Measurements from ENCODE around the gene MRPL38.

GRCh38 chr17:75565024-75565565, 22.5 kb upstream of the MYO15B start:
- PRO-cap, result no peak

DNA sequence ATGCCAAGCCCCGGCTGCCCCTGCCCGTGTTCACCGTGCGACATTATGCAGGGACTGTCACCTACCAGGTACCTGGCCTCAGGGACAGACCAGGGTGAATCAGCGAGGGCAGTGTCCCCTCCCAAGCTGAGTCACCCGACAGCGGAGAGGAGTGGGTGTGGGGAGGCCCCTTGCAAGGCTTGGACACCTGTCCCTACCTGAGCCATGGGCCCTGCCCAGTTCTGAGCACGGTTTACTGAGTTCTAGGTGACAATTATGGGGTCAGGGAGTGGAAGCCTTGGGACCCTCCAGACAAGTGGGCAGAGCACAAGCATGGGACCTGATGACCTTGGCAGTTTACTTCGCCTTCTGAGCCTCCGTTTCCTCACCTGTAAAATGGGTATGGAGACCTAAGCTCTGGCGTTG, 13.9 kb downstream of the MYO15B start:
- PRO-cap, result no peak

- PRO-cap, result no peak
Measured at GRCh38 chr17:75611038-75611473, 22.2 kb upstream of the SMIM5 start.

GRCh38 chr17:75693365-75694454, 26.6 kb downstream of the SAP30BP start:
- PRO-cap, result no peak

DNA sequence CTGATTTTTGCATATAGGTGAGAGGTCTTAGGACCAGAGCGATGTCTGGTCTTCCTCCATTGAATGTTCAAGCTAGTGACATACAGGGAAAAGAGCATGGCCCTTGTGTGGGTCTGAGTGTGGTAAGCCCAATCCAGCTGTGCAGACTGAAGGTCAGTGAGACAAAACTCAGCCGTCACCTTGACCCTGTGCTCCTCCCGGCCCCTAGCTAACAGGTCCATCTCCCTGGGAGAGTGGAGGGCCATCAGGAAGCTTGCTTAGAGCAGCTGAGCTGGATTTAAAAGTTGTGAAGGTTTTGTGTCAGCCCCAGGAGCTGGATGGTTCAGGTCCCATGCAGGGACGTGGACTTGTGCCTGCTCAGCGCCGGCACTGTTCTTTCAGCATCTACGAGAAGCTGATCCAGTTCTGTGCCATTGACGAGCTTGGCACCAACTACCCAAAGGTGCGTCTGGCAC, 18.3 kb upstream of the ITGB4 start:
- PRO-cap, result no peak

- PRO-cap, result no peak
Measured at GRCh38 chr17:75777611-75778074, 1.9 kb downstream of the H3-3B start.

DNA sequence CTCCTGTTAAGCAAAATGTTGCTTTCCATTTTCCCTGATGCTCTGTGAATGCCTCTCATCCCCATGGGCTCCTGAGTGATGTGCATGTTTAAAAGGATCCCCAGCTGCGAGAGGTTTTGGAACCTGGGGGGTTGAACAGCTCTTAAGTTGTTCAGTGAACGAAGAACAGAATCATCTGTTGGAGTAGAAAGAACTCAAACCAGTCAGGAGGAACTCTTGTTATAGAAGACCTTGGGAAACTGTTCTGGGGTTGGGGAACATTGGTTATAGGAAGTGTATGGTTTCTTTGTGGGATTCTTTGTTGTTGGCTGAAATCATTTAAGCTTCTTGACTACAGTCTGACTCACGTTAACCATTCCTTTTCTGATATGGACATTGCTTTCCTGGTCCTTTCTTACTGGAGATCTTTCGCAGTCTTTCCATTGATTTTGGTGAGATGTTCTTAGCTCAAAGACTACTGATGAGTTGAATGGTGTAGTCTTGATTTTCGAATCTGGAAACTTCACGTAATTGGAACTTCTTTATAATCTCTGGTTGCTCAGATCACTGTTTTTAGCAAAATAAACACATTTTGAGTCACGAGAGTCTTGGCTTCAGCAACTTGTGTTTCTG, 1.3 kb downstream of the UNK start:
- PRO-cap, result unidirectional peak, minus-strand start at position 82 of the sequence; unidirectional peak, minus-strand start at position 227 of the sequence

GRCh38 chr17:75848415-75849153, 4.4 kb upstream of the UNC13D start:
- PRO-cap, result no peak

- PRO-cap, result no peak
Measured at GRCh38 chr17:75849154-75850013, 5.2 kb upstream of the UNC13D start.

DNA sequence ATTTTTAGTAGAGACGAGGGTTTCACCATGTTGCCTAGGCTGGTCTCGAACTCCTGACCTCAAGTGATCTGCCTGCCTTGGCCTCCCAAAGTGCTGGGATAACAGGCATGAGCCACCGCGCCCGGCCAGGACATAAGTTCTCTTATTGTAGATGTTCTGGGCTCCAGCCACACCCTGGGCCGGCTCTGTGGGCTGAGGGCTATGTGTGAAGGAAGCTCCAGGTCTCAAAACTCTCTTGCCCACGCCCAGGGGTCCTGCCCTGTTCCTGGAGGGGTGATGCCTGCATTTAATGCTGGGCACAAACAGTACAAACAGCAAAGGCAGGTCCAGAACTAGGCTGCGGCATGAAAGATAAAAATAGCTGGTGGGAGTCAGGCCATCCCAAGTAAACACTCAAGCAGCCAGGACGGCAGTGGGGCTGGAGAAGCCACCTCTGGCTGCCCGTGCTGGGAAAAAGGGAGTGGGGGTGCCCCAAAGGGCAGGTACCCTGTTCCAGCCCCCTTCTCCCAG, 4.8 kb downstream of the TRIM47 start:
- PRO-cap, result no peak

GRCh38 chr17:75904312-75905531, at the start of gene MRPL38:
Gene MRPL38, minus strand, starts transcription at chr17:75904884.
- PRO-cap, result bidirectional peak, plus-strand start at chr17:75905035, minus-strand start at chr17:75904897; bidirectional peak, plus-strand start at chr17:75905227, minus-strand start at chr17:75905093

DNA sequence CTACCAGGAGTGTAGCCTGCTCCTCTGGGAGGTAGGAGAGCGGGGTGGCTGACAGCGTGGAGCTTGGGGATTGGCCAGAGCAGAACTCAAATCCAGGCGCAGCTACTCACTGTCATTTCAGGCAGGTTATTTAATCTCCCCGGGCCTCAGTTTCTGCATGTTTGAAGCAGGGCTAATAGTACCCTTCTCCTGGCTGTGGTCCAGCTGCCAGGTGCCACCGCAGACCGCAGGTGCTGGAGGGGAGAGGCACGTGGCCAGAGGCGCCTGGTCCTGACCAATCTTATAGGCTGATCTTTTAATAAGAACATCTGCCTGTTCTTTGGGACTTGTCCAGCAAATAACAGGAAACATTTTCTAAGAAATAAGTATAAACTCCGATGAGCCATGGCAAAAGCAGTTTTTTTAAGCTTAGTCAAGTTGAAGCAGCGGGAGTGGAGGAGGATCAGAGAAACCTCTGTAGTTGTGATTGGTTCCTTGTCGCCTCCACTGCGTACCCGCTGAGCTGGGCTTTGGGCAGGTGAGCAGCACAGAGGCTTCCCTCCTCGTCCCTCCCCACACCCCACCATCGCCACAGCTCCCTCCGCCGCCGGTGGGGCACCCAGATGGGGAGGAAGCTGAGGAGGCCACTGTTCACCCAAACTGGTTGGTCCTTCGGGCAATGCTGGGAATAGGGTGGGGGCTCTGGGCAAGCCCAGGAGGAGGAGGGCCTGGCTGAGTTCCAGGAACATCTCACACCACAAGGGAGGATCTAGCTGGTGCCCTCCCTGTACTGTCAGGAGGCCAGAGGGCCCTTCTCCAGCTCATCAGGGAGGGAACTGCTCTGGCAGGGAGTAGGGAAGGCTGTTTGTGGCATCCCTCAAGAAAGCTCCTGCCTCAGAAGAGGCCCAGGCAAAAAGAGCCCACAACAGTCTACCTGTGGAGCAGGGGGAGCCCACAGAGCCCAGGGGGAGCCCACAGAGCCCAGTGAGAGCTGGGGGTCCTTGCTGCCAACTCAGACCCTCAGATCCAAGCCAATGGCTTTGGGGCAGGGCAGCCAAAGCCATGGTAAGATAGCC, 5.1 kb upstream of the MRPL38 start:
- PRO-cap, result no peak

GRCh38 chr17:75941452-75941754, 561 bp upstream of the FBF1 start:
- PRO-cap, result no peak

DNA sequence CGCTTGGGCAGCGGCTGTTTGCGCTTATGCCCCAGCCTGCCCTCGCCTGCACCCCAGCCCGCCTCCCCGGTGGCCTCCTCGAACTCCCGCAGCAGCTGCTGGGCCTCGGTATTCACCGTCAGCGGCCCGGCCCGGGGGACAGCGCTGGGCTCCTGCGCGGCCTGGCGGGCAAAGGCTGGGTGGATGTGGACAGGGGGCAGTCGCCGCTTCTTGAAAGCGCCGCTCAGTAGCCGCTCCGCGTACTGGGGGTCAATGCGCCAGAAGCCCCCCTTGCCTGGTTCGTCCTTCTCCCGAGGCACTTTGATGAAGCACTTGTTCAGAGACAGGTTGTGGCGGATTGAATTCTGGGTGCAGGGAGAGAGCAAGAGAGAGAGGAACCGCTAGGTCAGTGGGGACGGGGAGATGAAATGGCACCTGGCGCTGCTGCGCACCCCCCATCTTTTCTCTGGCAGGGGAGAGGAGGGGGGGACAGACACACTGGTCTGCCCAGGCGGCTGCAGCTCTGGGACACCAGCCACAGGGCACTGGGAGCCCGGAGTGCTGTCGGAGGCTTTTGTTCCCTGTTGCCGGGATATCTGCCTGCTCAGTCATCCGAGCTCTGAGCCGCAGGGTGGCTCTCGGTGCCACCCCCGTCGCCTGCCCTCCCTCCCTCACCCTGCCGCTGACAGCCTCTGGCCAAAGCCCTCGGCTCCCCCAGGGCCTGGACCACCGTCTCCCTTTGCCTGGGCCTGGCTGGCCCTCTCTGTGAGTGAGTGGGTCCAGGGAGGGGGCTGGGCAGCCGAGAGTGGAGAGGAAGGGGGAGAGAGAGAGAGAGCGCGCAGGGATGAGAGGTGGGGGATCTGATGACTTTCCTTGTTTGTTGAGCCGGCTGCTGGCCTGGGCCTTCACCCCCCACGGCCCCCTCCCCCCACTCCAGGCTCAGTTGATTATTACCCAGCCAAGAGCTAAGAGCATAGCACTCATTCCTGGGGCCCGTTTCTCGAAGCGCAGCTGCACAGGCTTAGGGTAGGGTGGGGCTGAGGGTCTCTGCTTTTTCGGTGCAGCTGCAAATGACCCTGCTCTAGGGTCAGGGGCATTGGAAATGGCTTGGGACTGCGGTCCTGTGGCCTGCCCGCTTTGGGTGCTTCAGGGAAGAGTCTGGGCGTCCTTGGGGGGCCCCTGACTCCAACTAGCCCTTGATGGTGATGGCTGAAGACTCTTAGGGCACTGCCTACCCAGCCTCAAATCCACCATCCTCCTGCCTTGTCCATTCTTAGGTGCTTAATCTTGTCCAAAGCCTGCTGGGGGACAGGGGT, 2.8 kb downstream of the FOXJ1 start:
- PRO-cap, result no peak

DNA sequence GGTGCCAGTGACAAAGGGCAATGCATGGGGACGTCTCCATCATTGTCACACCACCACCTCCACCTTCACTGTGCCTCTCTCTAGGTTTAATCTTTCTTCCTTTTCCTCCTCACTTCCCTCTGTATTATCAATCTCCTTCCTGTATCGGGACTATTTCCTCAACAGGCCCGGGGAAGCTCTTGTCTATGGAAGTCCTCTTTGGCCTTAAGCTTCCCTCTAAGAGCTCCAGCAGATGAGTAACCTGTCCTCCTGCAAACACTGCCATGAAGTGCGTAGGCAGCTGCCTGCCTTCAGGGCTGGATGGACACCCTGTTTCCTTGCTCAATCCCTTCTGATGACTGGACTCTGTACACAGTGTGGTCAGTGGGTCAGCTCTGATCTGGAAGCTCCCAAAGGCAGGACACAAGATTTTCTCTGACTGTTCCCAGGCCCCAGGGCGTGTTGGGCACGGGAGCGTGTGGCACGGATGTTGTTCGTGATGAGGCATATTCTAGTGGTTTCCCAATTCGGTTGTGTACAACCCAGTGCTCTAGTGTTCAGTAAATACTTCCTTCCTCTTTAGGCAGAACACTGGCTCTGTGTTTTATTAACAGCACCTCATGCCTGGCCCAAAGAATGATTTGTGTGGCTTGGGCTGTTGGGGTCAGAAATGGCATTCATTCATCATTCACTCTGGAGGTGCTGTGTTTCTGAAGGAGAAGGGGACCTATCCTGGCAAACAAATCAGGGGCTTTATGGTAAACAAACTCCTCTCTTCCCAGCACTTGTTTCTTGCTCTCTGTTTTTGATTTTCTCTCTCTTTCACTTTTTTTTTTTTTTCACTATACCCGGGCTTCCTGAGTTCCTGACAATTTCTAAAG, 11.8 kb upstream of the RNF157 start:
- PRO-cap, result bidirectional peak, plus-strand start at position 586 of the sequence, minus-strand start at position 500 of the sequence

GRCh38 chr17:76271113-76271603, 6.0 kb downstream of the UBALD2 start:
- PRO-cap, result no peak

GRCh38 chr17:76314803-76315351, 6.8 kb upstream of the QRICH2 start:
- PRO-cap, result no peak

DNA sequence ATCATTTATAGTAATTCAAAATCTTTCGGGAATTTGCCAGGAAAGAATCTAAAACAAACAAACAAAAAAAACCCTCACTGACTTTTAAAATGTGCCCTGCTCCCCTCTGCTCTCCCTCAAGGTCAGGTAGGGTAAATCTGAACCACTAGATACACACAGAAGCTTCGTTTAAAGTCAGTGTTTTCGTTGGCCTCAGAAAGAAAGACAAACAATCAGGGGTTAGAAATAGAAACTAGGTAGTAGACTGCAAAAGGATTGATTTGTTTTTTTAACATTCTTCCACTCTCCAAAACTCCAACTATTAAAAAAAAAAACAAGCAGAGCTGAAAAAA, 2.0 kb downstream of the PRPSAP1 start:
- PRO-cap, result no peak

GRCh38 chr17:76384948-76385679, 705 bp downstream of the SPHK1 start:
- PRO-cap, result no peak

DNA sequence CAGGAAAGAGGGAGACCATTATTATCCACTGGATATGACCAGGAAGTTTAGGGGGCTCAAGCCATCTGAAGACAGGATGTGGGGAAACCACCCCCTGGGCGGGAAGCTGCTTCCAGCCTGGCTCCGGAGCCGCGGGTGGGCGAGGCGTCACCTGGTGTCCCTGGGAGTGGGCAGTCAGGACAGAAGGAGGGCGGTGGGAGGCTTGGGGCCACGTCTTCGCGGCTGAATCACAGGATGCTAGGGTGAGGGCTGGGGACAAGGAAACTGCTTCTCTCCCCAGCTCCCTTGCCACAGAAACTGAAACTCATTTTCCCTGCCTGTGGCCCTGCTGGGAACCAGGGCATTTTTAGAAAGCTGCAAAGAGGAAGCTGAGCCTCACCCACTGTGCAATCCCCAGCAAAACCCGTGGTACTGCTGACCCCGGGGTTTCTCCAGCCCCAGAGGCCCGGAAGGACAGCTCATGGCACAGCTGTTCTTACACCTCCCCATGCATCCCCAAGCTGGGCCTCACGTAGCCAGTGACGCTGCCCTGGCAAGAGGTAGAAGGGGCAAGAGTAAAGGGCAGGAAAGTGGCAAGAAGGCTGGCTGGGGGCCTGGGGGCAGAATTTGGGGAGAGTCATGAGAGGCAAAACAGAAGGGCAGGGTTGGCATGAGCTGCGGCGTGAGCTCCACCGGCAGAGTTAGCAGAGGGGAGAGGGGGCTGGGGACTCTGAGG, 8.2 kb downstream of the RHBDF2 start:
- PRO-cap, result unidirectional peak, minus-strand start at position 244 of the sequence; unidirectional peak, minus-strand start at position 292 of the sequence

Measured in SEM (cell line).